ENCODE measurements around a stretch of chr4.

DNA sequence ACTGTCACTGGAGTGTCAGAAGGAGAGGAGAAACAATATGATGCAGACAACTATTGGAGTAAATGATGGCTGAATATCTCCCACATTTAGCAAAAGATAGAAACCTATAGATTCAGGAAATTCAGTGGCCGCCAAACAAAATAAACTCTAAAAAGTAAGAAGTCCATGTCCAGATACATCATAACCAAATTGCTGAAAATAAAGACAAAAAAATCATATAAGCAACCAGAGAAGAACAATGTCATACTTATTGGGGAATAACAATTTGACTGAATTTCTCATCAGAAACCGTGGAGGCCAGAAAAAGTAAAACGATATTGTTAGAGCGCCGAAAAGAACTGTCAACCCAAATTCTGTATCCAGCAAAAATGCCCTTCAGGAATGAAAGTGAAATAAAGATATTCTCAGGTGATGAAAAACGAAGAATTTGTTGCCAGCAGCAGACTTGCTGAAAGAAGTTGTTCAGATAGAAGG is 66.6 kb downstream of the CCDC96 start:
- RAMPAGE, total RNA, result no peak

- RAMPAGE, total RNA, result no peak
Measured at GRCh38 chr4:7030348-7031164, 12.2 kb downstream of the CCDC96 start.

GRCh38 chr4:7063881-7064408 is 3.9 kb downstream of the GRPEL1 start:
- RAMPAGE, total RNA, result no peak

- RAMPAGE, total RNA, result no peak
Measured at GRCh38 chr4:7192906-7193583, 707 bp downstream of the SORCS2 start.

- RAMPAGE, total RNA, result no peak
Measured at GRCh38 chr4:7648043-7648572, 213.4 kb upstream of the PSAPL1 start.

- RAMPAGE, total RNA, result no peak
Measured at GRCh38 chr4:7649655-7650594, 215.2 kb upstream of the PSAPL1 start.

GRCh38 chr4:7650595-7651036 is 215.9 kb upstream of the PSAPL1 start:
- RAMPAGE, total RNA, result no peak

- RAMPAGE, total RNA, result no peak
Measured at GRCh38 chr4:7673225-7673501, 238.4 kb upstream of the PSAPL1 start.

DNA sequence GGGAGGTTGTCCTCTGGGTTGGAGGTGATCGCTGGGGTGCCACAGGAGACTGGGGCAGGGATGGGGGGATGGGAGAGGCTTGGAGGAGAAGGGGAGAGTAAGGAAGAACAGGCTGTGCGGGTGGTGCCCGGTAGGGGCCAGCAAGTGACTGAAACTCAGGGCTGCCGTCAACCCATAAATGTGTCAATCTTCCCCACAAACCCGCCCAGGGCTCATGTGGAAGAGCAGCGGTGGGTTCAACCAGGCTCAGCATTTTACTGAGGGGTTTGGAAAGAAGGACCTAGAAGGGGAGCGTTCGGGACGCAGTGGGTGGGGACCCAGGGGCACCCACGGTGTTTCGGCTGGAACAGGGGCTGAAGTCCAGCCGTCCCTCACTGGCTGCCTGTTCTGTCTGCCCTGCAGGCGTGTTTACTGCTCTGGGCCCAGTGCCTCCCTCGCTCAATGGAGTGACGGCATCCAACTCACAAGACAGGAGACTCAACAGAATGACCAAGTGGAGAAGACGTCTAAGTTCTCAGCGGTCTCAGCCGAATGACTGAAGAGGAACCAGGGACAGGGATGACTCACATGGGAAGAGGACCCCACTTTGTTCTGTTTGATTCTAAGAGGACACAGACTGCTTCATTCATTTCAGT is 167.7 kb downstream of the AFAP1 start:
- RAMPAGE, total RNA, result no peak

DNA sequence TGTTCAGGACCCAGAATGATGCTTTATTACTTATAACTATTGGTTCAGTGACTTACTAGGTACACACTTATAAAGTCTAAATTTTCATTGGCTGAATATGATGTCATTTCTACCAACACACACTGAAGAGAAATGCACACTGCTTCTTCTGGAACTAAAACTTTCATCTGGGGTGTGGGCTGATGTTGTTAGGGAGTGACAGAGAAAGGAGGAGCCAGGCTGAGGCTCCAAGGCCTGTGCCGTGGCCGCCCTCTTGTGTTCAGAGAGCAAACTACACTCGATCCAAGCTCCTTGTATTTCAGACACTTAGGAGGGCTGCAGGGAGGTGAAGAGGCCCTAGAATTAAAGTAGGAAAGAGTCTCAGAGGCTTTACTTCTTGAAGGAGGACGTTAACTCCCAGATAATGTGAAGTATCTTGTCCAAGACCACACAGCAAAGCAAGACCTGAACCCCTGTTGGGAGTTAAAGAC is 137.6 kb downstream of the AFAP1 start:
- RAMPAGE, total RNA, result no peak

DNA sequence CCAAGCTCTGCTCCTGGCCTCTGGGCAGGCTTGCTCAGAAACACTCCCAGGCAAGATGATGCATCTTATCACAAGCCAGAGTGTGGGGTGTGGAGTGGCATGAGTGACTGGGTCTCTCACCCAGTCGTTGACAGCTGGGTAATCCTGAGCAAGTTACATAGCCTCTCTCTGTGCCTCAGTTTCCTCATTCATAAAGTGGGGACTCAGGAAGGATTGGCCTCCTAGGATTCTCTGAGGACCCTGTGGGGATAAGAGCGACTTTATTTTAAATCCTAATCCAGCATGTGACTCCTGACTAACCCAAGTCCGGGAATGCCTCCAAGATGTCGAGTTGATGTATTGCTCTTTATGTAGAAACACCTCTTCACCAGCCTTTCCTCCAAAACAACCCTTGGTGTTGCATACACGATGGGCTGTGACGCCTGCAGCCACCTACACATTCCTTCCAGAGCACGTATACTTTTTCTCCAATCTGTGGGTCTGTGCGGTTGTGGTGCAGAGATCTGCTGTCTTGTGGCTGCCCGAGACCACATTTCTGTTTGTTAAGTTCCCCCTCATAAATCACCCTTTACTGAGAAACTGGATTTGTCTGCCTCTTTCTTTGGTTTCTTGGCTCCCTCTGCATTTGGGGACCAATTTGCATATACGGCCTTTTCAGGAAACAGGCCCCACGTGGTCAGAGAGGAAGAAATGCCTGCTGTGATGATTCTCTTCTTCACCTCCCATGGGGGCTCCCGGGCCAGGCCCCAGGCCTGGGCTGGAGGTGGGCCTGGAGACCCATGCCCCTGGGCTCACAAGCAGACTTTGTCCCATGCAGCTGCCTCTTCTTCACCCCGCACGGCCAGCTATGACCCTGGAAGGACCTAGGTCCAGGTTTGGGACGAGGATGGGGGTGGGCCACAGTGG is 21.1 kb upstream of the AFAP1 start:
- RAMPAGE, total RNA, result no peak

- RAMPAGE, total RNA, result no peak
Measured at GRCh38 chr4:7968534-7968854, 28.8 kb upstream of the AFAP1 start.

GRCh38 chr4:7972088-7972490 is 32.4 kb upstream of the AFAP1 start:
- RAMPAGE, total RNA, result no peak

DNA sequence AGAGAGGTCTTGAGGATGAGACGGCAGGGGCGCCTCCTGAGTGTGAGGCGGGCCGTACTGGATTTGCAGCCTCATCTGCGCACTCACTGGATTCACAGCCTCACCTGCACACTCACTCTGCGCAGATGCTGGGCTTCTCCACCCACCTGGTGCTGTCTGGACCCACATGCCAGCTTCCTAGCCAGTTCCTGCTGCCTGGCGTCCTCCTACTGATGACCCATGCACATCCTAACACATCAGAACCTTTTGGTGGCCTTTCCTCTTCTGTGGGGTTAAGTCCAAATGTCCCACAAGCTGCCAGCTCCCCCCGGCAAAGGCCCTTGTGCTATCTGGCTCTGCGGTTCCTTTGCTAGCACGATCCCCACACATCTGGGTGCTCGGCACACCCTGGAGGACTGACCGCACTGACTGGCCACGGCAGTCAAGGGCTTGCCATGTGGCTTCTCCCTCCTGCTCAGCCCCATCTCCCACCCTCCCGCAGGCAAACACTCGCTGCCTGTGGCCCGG is 39.3 kb upstream of the AFAP1 start:
- RAMPAGE, total RNA, result no peak

GRCh38 chr4:8009913-8010234 is 70.2 kb upstream of the AFAP1 start:
- RAMPAGE, total RNA, result no peak

DNA sequence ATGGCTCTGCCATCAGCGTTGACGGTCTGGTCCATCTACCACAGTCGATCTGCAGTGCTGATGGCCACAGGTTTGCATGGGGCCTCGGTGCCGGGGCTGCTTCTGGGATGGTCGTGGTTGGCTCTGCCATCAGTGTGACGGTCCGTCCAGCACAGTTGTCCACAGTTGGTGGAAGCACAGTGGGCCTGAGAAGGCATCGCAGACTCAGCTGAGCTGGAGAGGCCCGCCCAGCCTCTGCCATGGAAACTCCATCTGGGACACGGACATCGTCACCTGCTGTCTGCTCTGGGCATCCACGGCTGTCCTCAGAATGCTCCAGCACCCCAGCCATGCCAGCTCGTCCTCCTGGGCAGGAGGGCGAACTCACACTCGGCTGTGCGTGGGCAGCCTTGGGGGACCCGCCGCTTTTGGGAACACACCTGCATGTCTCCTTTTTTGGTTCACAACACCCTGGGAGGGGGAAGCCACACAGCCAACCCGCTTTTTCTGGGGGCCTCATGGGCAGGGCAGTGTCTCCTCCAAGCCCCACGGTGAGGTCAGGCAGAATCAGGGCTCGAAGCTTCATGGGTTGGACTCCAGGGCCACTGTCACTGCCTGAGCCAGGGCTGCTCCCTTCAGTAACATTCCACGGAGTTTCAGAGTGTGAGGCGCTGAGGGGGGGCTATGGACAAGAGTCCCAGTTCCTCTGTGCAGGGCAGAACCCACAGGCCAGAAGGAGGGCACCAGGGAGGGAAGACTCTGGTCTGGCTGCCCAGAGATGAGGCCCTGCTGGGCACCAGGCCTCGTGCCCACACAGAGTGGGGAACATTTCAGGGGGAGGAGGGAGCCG is 32.9 kb downstream of the ABLIM2 start:
- RAMPAGE, total RNA, result no peak

- RAMPAGE, total RNA, result no peak
Measured at GRCh38 chr4:8132799-8133359, 25.7 kb downstream of the ABLIM2 start.

GRCh38 chr4:8165755-8165978 is 7.1 kb upstream of the ABLIM2 start:
- RAMPAGE, total RNA, result no peak

GRCh38 chr4:8171898-8172341 is 13.3 kb upstream of the ABLIM2 start:
- RAMPAGE, total RNA, result no peak

- RAMPAGE, total RNA, result no peak
Measured at GRCh38 chr4:8182916-8183533, 16.1 kb upstream of the SH3TC1 start.